Measurements from ENCODE around the genes RND1 and LARP4.

DNA sequence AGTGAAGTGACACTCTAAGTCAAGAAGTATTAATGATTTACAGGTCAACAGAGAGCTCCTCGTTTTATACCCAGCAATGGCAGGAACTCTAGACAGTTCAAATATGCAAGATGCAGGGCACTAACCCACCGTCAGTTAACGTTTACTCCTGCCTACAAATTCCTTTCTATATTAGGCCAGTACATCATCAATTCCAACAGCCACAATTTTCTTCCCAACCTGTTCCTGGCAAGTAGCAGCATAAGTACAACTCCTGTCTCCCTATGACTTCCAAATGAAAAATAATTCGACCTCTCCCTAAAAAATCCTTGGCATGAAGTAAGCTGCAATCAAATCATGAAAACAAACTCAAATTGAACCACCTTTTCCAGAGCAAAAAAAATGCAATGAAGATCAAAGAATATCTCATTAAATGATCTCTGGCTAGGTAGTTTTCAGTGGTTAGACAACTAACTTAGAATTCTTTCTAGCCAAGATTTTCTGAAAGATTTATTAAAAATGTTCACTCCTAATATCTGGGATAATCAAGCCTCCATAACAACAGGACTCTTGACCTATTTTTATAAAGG is 9.1 kb upstream of the KANSL2 start:
- PRO-cap, 5 experiments: no peak in any of the 5 experiments
- RAMPAGE, long total RNA, 2 experiments: no peak in any of the 2 experiments
- RRBS: no CpG with 5 or more reads among the region's 4 CpGs

- PRO-cap, 5 experiments: peak in 3 of 5 experiments; most common plus-strand start chr12:48789689 (in 3)
- RAMPAGE, long total RNA, 2 experiments: no peak in any of the 2 experiments
- RRBS: 2% methylated on average over 12 of the region's 45 CpGs
Measured at GRCh38 chr12:48789250-48790073, 573 bp upstream of the ADCY6 start.

GRCh38 chr12:48865593-48866528 is at the start of gene RND1:
Gene RND1, minus strand, starts transcription at chr12:48865870.
- PRO-cap, 5 experiments: peak in 5 of 5 experiments; most common plus-strand start chr12:48866031 (in 3); most common minus-strand start chr12:48865870 (in 5)
- RAMPAGE, long total RNA, 2 experiments: no peak in any of the 2 experiments
- RRBS: no CpG with 5 or more reads among the region's 28 CpGs

GRCh38 chr12:48883033-48884066 is 17.7 kb upstream of the RND1 start:
- PRO-cap, 5 experiments: peak in 4 of 5 experiments; most common plus-strand start chr12:48883797 (in 2); most common minus-strand start chr12:48883768 (in 2)
- RAMPAGE, long total RNA, 2 experiments: no peak in any of the 2 experiments
- RRBS: no CpG with 5 or more reads among the region's 14 CpGs

GRCh38 chr12:48932766-48933533 is 7.7 kb upstream of the FKBP11 start:
- PRO-cap, 5 experiments: no peak in any of the 5 experiments
- RAMPAGE, long total RNA, 2 experiments: no peak in any of the 2 experiments
- RRBS: no CpG with 5 or more reads among the region's 8 CpGs

- PRO-cap, 5 experiments: no peak in any of the 5 experiments
- RAMPAGE, long total RNA, 2 experiments: no peak in any of the 2 experiments
- RRBS: 3% methylated on average over 8 of the region's 24 CpGs
Measured at GRCh38 chr12:48978376-48978587, 160 bp downstream of the WNT1 start.

GRCh38 chr12:49093677-49094088 is 918 bp downstream of the DHH start:
- PRO-cap, 5 experiments: no peak in any of the 5 experiments
- RAMPAGE, long total RNA, 2 experiments: no peak in any of the 2 experiments
- RRBS: no CpG with 5 or more reads among the region's 10 CpGs

DNA sequence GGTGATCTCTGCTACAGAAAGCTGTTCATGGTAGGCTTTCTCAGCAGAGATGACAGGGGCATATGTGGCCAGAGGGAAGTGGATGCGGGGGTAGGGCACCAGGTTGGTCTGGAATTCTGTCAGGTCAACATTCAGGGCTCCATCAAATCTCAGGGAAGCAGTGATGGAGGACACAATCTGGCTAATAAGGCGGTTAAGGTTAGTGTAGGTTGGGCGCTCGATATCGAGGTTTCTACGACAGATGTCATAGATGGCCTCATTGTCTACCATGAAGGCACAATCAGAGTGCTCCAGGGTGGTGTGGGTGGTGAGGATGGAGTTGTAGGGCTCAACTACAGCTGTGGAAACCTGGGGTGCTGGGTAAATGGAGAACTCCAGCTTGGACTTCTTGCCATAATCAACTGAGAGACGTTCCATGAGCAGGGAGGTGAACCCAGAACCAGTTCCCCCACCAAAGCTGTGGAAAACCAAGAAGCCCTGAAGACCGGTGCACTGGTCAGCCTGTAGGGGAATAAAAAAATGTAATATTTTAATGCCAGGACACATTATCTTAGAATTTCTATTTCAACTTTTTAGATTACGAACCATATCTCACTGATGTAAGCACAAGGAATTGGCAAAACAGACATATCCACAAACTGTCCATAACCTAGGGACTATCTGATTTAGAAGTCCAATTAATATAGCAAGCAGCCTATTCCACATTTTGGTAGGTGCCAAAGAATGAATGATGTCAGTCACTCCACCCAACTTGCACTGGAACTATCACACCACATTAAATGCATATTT is 2.6 kb downstream of the TUBA1B start:
- PRO-cap, 5 experiments: no peak in any of the 5 experiments
- RAMPAGE, long total RNA, 2 experiments: no peak in any of the 2 experiments
- RRBS: no CpG with 5 or more reads among the region's 9 CpGs

GRCh38 chr12:49189435-49189982 is 629 bp upstream of the TUBA1A start:
- PRO-cap, 5 experiments: no peak in any of the 5 experiments
- RAMPAGE, long total RNA, 2 experiments: no peak in any of the 2 experiments
- RRBS: no CpG with 5 or more reads among the region's 10 CpGs

DNA sequence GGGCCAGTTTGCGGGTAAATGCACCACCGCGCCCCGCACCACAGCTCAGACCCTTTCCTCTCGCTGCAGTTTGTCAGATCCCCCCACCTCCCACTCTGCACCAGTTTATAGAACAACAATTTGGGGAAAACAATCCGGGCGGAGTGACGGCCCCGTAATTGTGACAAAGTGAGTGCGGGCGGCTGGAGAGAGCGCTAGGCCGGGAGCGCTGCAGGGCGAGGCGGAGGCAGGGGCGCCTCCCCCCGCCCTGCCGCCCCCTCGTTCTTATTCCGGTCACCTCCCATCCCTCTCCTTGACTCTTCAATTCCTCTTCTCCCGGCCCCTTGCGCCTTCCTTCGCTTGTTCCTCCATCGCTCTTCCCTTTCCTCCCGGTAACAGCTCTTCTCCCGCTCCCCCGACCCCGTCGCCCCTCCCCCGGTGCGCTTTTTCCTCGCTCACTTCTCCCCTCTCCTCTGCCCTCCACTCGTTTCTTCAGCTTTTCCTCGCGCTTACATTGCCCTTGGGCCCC is 659 bp upstream of the DNAJC22 start:
- PRO-cap, 5 experiments: no peak in any of the 5 experiments
- RAMPAGE, long total RNA, 2 experiments: no peak in any of the 2 experiments
- RRBS: 3% methylated on average over 25 of the region's 36 CpGs

- PRO-cap, 5 experiments: no peak in any of the 5 experiments
- RAMPAGE, long total RNA, 2 experiments: no peak in any of the 2 experiments
- RRBS: no CpG with 5 or more reads among the region's 21 CpGs
Measured at GRCh38 chr12:49642193-49643087, 19.1 kb downstream of the PRPF40B start.

DNA sequence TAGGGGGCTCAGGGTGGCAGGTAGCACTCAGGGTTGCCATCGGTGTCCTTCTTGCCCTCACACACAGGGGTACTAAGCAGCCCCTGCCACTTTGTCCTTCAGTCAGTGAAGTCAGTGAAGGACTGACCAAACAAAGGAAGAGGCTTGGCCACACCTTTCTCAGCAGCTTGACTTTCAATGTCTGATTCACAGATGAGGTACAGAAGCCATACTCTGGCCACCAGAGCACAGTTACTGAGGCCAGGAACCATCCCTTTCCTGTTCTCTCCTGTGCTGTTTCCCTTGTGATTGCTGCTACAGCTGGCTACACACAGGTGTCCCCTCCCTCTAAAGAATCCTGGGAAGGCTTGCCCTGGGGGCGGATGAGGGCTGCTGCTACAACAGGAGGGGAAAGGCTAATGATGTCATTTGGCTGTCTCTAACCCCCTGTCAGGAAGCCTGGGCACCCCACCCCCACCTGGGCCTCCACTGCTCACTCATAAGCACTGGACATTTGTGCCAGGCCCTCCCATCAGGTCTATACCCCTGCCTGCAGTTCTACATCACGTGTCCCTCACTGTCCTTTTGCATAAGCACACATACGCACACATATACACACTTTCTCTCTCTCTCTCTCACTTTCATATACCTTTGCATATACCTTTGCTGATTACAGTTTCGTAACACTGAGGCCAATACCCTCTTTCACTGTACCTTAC is 41.3 kb downstream of the PRPF40B start:
- PRO-cap, 5 experiments: no peak in any of the 5 experiments
- RAMPAGE, long total RNA, 2 experiments: no peak in any of the 2 experiments
- RRBS: no CpG with 5 or more reads among the region's 5 CpGs

GRCh38 chr12:49810966-49811569 is 17.1 kb downstream of the NCKAP5L start:
- PRO-cap, 5 experiments: no peak in any of the 5 experiments
- RAMPAGE, long total RNA, 2 experiments: no peak in any of the 2 experiments
- RRBS: no CpG with 5 or more reads among the region's 9 CpGs

- PRO-cap, 5 experiments: no peak in any of the 5 experiments
- RAMPAGE, long total RNA, 2 experiments: no peak in any of the 2 experiments
- RRBS: 49% methylated on average over 2 of the region's 7 CpGs
Measured at GRCh38 chr12:49867170-49867503, 24.2 kb upstream of the BCDIN3D start.

GRCh38 chr12:50087805-50088797 is 3.0 kb downstream of the SMARCD1 start:
- PRO-cap, 5 experiments: no peak in any of the 5 experiments
- RAMPAGE, long total RNA, 2 experiments: no peak in any of the 2 experiments
- RRBS: no CpG with 5 or more reads among the region's 6 CpGs

- PRO-cap, 5 experiments: no peak in any of the 5 experiments
- RAMPAGE, long total RNA, 2 experiments: no peak in any of the 2 experiments
- RRBS: no CpG with 5 or more reads among the region's 2 CpGs
Measured at GRCh38 chr12:50170116-50170393, 2.9 kb upstream of the CERS5 start.

DNA sequence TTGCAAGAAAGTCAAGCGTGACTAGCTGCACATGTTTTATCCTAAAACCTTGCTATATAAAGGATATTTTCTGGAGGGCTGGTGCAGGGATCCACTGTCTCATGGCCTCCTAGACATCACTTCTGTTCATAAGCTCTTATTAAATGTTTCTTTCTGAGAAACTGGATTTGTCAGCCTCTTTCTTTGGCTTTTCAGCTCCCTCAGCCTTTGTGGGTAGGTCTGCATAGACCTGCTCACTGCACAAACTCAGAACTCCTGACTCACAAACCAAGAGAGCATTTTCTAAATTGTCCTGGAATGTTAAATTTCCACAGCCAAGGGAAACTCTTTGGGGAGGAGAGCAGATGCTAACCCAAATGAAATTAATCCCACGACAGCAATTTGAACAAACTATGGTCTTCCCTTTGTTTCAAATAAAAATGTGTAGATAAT is 19.5 kb upstream of the CERS5 start:
- PRO-cap, 5 experiments: no peak in any of the 5 experiments
- RAMPAGE, long total RNA, 2 experiments: no peak in any of the 2 experiments
- RRBS: no CpG with 5 or more reads among the region's 2 CpGs

- PRO-cap, 5 experiments: peak in 5 of 5 experiments; most common plus-strand start chr12:50401149 (in 5); most common minus-strand start chr12:50400751 (in 2)
- RAMPAGE, long total RNA, 2 experiments: start-site peak on the plus strand in 2 of 2 experiments, at chr12:50400857-50401446 at its widest, 82 to 1,690 reads per replicate
- RRBS: 2% methylated on average over 5 of the region's 58 CpGs
Measured at GRCh38 chr12:50400384-50401518, at the start of gene LARP4. Gene LARP4, plus strand, starts transcription at chr12:50400885.

DNA sequence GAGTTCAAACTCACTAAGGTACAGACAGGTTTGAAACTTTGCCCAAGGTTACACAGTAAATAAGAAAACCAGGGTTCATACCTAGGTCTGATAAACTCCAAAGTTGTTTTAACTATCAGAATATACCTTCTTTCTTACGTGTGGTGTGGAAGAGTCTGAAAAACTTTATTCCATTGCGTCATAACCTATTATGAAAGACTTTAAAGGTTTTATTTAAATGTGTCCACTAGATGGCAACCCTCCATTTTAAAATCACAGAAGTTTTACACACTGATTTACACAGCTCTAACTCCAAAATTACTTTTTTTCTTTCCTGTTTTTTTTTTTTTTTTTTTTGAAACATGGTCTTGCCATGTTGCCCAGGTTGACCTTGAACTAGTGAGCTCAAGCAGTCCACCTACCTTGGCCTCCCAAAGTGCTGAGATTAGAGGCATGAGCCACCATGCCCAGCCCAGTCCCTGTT is 17.4 kb upstream of the TMPRSS12 start:
- PRO-cap, 5 experiments: peak in 1 of 5 experiments; most common minus-strand start position 110 of the sequence (in 1)
- RAMPAGE, long total RNA, 2 experiments: no peak in any of the 2 experiments
- RRBS: no CpG with 5 or more reads among the region's 2 CpGs

DNA sequence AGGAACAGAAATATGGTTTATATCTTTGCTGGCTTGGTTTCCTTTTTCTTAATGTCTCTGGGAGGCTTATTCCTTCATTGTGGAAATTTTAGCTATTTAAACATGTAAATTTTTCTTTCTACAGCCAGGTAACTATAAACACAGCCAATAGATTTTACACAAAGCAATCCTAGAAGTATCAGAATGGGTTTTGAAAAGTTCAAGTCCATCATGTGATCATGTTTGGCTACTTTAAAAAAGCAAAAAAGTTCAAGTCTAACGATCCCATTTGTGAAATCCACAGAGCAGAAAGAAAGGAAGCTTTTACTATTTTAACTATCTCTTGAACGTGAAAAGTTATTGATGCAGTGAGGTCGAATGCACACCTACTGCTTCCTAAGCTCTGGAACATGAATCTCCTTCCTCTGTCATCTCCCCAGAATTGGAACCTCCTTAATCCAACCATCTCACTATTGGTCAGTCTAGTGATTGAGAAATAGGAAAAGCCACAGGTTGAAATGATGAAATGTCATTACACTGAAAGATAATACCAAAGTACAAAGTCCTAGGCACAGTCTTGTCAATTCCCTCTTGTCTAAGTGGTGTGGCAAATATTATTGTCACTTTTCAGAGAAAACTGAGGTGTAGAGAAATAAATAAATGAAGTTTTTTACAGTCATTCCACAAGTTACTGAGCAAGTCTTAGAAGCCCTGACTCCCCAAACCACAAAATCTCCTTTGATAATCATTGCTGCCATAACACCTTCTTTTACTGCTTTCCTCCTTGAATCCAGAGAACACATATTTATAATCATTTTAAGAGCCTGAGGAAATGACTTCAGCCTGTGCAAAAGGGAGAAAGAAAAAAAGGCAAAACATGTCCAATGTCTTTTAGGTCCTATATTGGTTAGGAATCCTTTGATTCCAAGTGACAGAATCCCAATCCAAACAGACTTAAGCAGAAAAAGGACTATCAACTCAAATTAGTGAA is 8.0 kb downstream of the METTL7A start:
- PRO-cap, 5 experiments: peak in 4 of 5 experiments; most common plus-strand start position 339 of the sequence (in 4); most common minus-strand start position 384 of the sequence (in 3)
- RAMPAGE, long total RNA, 2 experiments: no peak in any of the 2 experiments
- RRBS: no CpG with 5 or more reads among the region's 3 CpGs